Upper lobe of left lung (tissue), 5 donors: ENCODE measurements around the gene KCNJ6.

- PRO-cap, 2 experiments, result no peak in any of the 2 experiments
- RAMPAGE, long total RNA, 4 experiments, result no peak in any of the 4 experiments
These were observed 64.4 kb downstream of the DYRK1A start for GRCh38 chr21:37431018-37431341.

- PRO-cap, 2 experiments, result no peak in any of the 2 experiments
- RAMPAGE, long total RNA, 4 experiments, result start-site peak on the plus strand in 1 of 4 experiments, at chr21:37445062-37445528 at its widest, 17 reads per replicate
These were observed 78.5 kb downstream of the DYRK1A start for GRCh38 chr21:37444839-37445713.

- PRO-cap, 2 experiments, result no peak in any of the 2 experiments
- RAMPAGE, long total RNA, 4 experiments, result start-site peak on the plus strand in 1 of 4 experiments, at chr21:37478160-37478240 at its widest, 13 reads per replicate
These were observed 111.5 kb downstream of the DYRK1A start for GRCh38 chr21:37477931-37478580.

- PRO-cap, 2 experiments, result peak in 1 of 2 experiments; most common plus-strand start chr21:37506807 (in 1)
- RAMPAGE, long total RNA, 4 experiments, result no peak in any of the 4 experiments
These were observed 139.9 kb downstream of the DYRK1A start for GRCh38 chr21:37506352-37506975.

GRCh38 chr21:37914365-37915007 lies 1.8 kb downstream of the KCNJ6 start:
- PRO-cap, 2 experiments, result no peak in any of the 2 experiments
- RAMPAGE, long total RNA, 4 experiments, result no peak in any of the 4 experiments

DNA sequence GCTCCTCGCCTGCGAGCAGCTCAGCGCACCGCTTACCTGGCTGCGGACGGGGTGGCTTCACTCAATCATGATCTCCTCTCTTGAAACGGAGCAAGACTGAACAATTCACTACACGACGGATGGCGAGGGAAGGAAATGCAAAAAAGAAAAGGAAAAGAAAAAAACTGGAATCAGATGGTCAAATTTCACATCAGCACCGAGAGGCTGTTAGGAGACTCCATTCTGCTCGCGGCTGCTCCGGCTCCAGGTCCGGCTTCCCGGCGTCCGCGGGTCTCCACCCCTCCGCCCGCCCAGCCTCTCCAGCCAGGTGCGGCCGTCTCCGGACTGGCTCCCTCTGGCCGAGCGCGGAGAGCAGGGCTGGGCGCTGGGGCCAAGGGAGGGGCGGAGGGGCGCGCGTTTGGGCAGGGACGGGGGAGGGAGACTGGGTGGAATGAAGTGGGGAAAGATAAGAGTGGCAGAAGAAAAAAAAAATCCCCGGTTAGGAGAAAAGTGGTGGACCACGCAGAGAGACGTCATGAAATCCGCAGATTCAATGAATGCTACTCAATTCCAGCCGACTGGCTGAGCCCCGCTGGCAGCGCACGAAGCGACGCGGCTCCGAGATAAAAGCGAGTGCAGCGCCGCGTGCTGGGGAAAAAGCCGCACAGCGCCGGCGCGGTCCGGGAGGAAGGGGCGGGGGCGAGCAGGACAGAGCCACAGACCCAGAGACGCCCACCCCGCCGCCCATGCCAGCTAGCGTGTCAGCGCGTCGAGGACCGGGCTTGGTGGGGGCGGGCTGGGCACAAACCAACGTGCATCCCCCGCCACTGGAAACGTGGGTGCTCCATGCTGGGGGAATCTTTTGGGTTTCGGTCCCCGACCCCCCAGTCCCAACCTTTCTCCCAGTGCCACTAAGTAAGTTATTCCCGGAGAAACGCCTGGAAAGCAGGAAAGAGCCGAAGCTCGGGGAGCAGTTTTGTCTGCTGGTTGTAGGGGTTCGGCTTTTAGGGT lies at the start of gene KCNJ6:
Gene KCNJ6 (minus strand): TSS at position 610 of the 990 bp plus-strand sequence.
- PRO-cap, 2 experiments, result no peak in any of the 2 experiments
- RAMPAGE, long total RNA, 4 experiments, result no peak in any of the 4 experiments

GRCh38 chr21:38227963-38228437 lies 28.8 kb upstream of the KCNJ15 start:
- PRO-cap, 2 experiments, result no peak in any of the 2 experiments
- RAMPAGE, long total RNA, 4 experiments, result no peak in any of the 4 experiments

GRCh38 chr21:38234779-38235182 lies 22.0 kb upstream of the KCNJ15 start:
- PRO-cap, 2 experiments, result no peak in any of the 2 experiments
- RAMPAGE, long total RNA, 4 experiments, result no peak in any of the 4 experiments

DNA sequence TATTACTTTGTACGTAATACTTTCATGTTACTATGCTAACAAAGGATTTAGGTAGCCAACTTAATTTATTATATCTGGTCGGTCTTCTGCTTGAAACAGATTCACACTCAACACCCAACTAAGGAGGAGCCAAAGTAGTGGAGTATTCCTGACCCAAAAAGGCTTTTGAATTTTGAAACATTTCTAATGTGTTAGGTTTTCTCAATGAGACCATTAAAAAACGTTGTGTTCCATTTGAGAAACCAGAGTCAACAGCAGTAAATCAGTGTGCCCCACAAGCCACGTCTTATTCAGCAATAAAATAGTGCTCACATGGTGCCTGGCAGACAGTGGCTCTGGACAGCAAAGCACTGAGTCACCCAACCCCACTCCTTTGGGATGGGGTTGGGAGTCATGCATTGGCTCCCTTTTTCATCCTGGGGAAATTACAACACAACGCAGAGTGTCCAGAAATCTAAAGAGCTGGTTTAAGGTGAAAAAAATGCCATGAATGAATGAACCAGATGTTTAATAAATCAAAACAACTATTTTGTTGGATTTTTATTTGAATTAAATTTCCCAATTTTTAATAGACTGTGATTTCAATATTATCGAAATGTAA lies 46.5 kb downstream of the KCNJ15 start:
- PRO-cap, 2 experiments, result no peak in any of the 2 experiments
- RAMPAGE, long total RNA, 4 experiments, result no peak in any of the 4 experiments

DNA sequence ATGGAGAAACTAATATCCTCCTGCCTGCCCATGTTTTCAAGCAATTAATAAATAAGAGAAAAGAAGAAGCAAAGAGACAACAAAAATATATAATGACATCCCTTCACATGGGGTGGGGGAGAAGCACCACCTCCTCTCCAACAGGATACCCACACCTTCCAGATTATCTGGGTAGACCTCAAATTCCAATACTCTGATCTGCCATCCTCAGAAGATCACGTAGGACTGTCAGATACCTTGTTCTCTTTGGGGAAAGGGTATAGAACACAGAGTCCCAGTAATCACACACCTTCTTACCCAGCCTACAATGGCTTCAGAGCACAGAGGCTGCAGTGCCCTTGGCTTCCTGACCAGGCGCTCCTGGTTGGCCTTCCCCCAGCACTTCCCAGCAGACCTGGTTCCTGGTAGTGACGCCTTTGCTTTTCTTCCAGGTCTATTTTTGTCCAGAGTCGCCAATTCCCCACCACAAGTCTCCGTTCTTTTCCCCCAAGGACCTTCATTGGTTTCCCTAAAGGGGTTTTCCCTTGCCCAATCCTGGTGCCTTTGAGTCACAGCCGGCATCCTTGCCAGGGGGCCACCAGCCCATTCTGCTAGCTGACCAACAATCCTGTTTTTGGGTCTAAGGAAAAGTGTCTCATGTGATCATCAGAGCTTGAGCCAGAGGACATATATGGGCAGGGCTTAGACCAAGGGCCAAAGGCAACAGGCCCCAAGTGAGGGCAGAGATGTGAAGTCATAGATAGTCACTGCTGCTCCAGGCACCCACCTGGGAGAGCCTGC lies 84.7 kb downstream of the KCNJ15 start:
- PRO-cap, 2 experiments, result no peak in any of the 2 experiments
- RAMPAGE, long total RNA, 4 experiments, result no peak in any of the 4 experiments

DNA sequence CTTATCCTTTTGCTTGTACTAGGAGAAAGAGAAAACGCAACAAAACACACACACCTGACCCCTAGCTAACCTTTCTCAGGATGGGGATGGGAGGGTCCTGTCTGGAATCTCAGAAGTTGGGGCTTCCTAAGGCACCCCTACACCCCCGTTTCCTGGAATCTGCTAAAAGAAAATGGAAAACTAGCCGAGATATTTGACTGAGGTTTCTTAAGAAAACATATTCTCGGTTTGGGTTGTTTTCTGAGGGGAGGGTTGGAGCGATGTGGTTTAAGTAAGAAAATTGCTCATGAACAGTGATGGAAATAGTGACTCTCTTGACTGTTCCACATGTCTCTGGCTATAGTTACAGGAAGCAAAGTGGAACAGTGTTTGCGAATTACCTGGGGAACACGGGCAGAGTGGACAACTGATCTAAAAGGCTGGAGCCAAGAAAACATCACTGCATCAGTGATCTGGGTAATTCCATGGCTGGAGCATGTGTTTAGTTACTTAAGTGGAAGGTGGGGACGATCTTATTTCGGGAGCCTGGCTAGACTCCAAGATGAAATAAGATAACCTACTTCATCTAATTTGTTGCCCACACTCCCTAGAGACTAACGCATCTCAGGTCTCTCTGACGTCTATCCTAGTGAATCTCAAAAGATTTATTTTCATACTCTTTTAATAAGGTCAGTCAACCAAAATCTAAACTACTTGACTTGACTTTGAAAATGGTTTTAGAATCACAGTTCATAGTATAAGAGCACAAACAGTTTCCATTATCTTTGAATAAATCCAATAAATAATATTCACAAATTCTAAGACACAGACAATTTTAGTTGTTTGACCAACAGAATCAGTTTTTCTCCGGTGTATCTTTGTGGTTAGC lies 92.5 kb downstream of the KCNJ15 start:
- PRO-cap, 2 experiments, result peak in 1 of 2 experiments; most common plus-strand start position 368 of the sequence (in 1)
- RAMPAGE, long total RNA, 4 experiments, result no peak in any of the 4 experiments

DNA sequence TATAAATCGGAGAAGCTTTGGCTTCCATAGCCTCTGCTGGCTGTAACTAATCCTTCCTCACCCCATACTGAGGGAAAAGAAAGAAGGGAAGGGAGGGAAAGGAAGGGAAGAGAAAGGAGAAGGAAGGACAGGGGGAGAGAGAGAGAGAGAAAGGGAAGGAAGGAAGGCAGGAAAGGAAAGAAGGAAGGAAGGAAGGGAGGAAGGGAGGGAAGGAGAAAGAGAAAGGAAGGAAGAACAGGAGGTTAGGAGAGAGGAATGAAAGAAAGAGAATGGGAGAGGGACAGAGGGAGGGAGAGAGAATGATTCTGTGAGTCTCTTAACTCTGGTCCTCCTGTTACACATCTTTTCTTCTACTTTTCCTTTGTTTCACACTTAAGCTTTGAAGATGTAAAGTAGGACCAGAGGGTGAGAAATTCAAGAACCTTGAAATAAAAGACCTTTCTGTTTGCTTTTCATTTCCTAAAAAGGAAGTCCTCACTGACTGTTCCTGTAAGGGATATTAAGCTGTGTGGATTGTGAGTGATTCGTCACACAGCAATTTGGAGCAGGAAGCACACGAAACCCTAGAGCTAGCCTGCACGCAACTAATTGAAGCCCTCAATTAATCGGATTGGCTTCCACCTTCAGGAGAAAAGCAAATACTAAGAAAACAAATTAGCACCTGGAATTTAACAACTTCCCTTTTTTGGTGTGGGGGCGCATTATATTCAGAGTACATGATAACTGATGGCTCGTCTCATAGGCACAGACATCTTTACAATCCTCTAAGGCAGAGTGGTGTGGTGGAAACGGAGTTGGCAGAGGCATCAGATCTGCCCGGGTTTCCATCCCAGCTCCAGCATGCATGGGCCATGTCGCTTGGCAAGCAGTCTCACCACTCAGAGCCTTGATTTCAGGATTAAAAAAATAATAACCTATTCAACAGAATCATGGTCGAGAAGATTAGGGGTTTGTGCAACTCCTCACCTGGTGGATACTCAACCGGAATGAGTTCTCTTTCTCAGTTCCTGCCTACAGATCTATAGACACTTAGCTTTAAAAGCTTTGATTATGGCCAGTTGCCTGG lies 95.1 kb downstream of the KCNJ15 start:
- PRO-cap, 2 experiments, result peak in 1 of 2 experiments; most common plus-strand start position 527 of the sequence (in 1)
- RAMPAGE, long total RNA, 4 experiments, result start-site peak on the plus strand in 3 of 4 experiments, centred at positions 720 to 740 of the sequence, 6 to 17 reads per replicate

GRCh38 chr21:38455218-38455546 lies 43.1 kb downstream of the ERG start:
- PRO-cap, 2 experiments, result no peak in any of the 2 experiments
- RAMPAGE, long total RNA, 4 experiments, result no peak in any of the 4 experiments

- PRO-cap, 2 experiments, result no peak in any of the 2 experiments
- RAMPAGE, long total RNA, 4 experiments, result no peak in any of the 4 experiments
These were observed 1.1 kb downstream of the ERG start for GRCh38 chr21:38497124-38497715.

GRCh38 chr21:38751555-38752012 lies 54.1 kb upstream of the ETS2 start:
- PRO-cap, 2 experiments, result no peak in any of the 2 experiments
- RAMPAGE, long total RNA, 4 experiments, result no peak in any of the 4 experiments

- PRO-cap, 2 experiments, result no peak in any of the 2 experiments
- RAMPAGE, long total RNA, 4 experiments, result no peak in any of the 4 experiments
These were observed 10.2 kb upstream of the ETS2 start for GRCh38 chr21:38795537-38795909.

GRCh38 chr21:38816801-38817743 lies 11.3 kb downstream of the ETS2 start:
- PRO-cap, 2 experiments, result no peak in any of the 2 experiments
- RAMPAGE, long total RNA, 4 experiments, result no peak in any of the 4 experiments

- PRO-cap, 2 experiments, result no peak in any of the 2 experiments
- RAMPAGE, long total RNA, 4 experiments, result no peak in any of the 4 experiments
These were observed 152.8 kb downstream of the PSMG1 start for GRCh38 chr21:39030312-39030910.

DNA sequence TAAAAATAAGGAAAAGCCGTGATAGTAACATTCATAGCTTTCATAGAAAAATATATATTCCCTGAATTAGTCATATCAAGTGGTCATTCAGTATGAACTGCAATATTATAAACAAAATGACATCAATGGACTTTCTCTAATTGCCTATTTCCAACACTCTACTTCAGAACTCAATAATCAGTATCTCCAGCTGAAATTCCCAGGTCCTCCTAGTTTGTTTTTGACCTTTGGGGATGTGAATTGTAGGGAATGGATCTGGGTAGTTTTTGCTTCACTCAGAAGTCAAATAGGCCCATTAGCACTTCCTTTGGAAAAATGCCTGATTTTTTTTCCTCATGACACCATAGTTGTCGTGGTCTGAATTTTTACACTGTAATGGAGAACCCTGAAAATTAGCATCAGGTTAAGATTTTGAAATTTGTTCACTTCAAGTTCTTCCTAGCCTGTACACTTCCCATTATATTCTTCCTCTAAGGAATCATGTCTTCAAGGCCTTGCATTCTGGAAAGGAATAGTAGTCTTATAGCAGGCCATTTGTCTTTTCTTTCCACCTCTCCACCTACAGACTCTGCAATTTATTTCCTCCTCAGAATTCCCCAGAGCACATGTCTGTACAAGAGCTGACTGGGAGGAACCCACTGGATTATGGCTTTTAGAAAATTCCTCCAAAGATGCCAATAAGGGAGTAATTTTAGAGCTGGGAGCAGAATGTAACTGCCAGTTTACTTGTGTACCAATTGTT lies 3.2 kb upstream of the PSMG1 start:
- PRO-cap, 2 experiments, result no peak in any of the 2 experiments
- RAMPAGE, long total RNA, 4 experiments, result no peak in any of the 4 experiments

DNA sequence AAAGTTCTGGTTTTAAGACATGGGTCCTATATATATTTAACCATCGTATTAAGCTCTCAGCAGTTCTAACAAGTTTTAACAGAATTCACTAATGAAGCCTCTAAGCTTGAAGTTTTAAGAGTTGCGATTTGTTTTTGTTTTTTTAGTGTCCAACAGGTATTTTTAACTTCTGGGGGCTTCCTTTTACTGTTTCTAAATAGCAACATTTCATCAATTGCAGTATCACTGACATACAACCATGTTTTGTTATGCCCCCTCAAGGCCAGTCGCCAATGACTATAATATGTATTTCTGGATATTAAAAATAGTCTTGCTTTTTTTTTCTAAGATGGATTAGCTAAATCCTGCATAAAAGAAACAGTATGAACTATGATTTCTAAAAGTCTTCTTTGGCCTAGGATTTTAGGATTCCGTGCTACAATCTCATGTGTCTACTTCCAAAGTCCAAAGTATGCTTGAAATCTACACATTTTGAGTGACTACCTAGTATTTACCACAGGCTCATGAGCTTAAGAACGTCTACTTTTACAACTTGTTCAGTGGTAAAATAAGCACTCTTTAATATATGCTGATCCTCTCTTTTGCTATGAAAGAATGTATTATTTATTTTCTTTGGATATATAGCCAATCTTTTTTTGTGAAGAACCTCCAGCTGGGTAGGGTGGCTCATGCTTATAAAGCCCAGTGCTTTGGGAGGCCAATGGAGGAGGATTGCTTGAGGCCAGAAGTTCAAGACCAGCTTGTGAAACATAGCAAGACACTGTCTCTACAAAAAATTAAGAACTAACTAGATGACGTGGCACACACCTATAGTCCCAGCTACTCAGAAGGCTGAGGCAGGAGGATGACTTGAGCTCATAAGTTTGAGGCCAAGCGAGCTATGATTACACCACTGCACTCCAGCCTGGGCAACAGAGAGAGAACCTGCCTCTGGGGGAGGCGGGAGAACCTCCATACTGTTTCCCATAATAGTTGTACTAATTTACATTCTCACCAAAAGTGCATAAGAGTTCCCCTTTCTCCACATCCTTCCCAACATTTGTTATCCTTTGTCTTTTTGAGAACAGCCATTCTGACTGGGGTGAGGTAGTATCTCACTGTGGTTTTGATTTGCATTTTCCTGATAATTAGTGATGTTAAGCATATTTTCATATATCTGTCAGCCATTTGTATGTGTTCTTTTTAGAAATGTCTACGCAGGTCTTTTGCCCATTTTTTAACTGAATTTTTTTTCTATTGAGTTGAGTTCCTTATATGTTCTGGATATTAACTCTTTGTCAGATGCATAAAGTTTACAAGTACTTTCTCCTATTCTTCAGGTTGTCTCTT lies 29.4 kb downstream of the BRWD1 start:
- PRO-cap, 2 experiments, result no peak in any of the 2 experiments
- RAMPAGE, long total RNA, 4 experiments, result no peak in any of the 4 experiments